ENCODE measurements around a stretch of chr2.

GRCh38 chr2:237899343-237899798 is 39.9 kb downstream of the RAMP1 start:
- RAMPAGE, long total RNA: no peak
- RRBS: no CpG with 5 or more reads among the region's 10 CpGs

DNA sequence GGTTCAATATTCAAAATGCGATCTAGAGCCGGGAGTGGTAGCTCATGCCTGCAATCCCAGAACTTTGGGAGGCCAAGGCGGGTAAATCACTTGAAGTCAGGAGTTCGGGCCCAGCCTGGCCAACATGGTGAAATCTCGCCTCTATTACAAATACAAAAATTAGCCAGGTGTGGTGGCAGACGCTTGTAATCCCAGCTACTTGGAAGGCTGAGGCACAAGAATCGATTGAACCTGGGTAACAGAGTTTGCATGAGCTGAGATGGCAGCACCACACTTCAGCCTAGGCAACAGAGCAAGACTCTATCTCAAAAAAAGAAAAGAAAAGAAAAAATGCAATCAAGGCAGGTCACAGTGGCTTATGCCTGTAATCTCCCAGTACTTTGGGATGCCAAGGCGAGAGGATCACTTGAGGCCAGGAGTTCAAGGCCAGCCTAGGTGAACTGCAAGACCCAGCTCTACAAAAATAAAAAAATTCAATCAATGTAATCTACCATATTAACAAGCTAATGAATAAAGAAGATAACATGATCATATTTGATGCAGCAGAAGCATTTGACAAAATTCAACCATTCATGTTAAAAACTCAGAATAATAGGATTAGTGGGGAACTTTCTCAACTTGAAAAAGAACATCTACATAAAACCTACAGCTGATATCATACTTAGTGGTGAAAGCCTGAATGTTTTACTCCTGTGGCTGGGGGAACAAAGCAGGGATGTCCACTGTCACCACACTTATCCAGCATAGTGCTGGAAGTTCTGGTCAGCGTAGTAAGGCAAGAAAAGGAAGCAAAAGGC is 11.8 kb upstream of the ESPNL start:
- RAMPAGE, long total RNA: no peak
- RRBS: no CpG with 5 or more reads among the region's 9 CpGs

DNA sequence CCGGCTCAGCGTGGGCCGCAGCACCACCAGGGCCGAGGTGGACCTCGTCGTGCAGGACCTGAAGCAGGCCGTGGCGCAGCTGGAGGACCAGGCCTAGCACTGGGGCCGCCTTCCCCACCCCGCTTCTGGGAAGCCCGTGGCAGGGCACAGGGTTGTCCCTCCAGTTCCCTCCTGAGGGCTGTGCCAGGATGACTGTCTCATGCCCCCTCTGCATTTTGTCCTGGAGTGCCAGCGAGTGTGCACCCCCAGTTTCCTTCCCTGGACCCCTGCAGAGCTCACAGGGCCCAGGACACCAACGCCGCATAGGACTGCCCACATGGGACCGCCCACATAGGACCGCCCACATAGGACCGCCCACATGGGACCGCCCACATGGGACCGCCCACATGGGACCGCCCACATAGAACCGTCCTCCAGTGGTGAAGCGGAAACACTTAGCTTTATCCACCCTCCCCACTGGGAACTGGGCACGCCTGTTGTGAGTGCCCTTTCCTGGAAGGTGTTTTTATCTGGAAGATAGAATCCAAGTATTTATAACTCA is 1.8 kb upstream of the ESPNL start:
- RAMPAGE, long total RNA: no peak
- RRBS: no CpG with 5 or more reads among the region's 23 CpGs

- RAMPAGE, long total RNA: no peak
- RRBS: 9% methylated on average over 3 of the region's 8 CpGs
Measured at GRCh38 chr2:238141861-238142306, 3.4 kb downstream of the KLHL30 start.

DNA sequence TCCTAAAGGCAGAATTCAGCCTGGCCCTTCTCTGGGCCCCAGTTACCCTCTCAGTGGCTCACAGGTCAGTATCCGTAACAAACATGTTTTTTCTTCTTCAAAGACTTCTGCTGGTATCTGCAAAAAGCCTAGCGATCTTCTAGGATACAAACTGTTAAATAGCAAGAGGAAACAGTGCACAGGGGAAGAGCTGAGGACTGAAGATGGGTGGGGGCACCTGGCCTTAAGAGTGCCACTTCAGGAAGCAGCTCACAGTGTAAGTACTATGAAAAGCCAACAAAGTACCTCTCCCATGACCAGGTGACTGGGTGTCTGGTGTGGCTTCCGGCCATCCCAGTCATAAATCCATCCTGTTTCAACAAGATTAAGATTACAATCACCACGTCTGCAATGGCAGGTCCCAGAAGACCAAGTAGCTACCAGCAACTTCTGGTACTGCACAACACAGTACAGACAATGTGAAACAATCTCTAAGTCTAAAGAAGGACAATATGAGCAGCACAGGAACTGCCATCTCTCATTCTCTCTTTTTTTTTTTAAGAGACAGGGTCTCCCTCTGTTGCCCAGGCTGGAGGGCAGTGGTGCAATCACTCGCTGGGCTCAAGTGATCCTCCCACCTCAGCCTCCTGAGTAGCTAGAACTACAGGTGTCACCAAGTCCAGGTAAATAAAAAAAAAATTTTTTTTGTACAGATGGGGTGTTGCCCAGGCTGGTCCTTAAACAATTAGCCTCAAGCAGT is 16.0 kb downstream of the ERFE start:
- RAMPAGE, long total RNA: no peak
- RRBS: no CpG with 5 or more reads among the region's 5 CpGs

GRCh38 chr2:238187886-238188730 is 15.4 kb downstream of the ILKAP start:
- RAMPAGE, long total RNA: no peak
- RRBS: no CpG with 5 or more reads among the region's 11 CpGs

DNA sequence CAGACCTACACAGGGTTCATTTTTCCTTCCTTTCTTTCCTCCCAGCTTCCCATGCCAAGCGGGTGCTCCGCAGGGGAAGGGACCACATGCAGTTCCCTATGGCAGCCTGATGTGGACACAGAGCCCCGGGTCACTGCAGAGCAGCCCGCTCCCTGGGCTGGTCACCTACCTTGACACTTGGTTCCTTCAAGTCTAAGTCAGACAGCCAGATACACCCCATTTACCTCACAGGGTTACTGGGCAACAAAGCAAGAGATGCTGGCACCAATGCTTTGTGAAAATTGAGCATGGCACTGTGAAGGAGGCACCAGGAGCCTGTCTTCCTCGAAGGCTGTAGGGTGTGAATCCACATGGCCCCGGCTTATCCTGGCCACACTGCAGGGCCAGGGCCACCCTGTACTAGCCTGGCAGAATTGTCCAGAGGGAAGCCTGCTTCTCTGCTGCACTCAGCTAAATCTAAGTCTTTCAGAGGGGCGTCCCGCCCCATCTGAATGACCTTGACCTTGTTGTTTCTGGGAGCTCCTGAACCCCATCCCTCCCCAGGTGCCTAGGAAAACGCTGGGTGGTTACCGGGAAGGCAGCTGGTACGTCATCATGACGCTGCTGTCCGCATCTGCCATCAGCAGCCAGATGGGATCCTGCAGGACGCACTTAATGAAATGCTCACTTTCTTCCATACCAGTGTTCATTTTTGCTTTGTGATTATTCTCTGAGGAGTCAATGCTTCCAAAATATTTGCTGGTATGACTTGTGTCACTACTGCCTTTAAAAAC is 10.3 kb upstream of the HES6 start:
- RAMPAGE, long total RNA: no peak
- RRBS: no CpG with 5 or more reads among the region's 14 CpGs

DNA sequence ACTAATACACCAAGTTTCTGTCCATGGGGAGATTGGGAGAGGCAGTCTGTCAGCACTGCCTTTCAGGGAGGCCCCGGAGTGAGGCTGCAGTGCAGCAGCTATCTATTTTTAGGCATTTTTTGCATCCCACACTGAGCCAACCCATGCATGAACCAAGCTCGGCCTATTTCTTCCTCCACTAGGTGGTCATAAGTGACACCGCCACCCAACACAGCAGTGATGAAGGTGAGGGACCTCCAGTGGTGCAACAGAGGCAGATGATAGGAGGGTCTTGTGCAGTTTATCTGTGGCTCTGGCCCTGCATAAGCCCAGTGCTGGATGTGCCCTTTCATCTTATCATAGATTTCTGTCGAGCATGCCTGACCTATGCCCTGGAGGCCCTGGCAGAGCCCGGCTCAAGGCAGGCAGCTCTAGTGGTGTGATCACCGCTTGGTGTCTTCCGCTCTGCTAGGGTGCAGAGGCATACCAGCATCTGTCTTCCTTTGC is 13.9 kb upstream of the TRAF3IP1 start:
- RAMPAGE, long total RNA: no peak
- RRBS: no CpG with 5 or more reads among the region's 7 CpGs

DNA sequence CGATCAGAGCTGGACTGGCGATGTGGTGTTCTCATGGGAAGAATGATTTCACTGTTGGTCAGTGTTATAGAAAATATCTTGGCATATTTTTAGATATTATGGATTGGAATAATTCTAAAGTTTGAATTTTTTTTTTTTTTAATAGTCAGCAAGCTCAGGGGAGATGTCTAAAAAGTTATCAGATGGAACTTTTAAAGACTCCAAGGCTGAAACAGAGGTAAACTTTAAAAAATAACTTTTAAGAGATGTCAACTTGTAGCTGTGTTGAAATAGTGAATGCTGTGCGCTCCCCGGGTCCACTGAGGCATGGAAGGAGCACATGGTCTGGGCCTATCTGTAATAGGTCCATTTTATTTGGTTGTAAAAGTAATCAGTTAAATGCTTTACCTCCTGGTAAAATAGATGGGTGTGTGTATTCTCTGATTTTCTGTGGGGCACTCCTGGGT is 12.4 kb downstream of the TRAF3IP1 start:
- RAMPAGE, long total RNA: no peak
- RRBS: no CpG with 5 or more reads among the region's 4 CpGs

- RAMPAGE, long total RNA: no peak
- RRBS: 87% methylated on average over 2 of the region's 13 CpGs
Measured at GRCh38 chr2:238558465-238558875, 131.7 kb downstream of the ASB1 start.

DNA sequence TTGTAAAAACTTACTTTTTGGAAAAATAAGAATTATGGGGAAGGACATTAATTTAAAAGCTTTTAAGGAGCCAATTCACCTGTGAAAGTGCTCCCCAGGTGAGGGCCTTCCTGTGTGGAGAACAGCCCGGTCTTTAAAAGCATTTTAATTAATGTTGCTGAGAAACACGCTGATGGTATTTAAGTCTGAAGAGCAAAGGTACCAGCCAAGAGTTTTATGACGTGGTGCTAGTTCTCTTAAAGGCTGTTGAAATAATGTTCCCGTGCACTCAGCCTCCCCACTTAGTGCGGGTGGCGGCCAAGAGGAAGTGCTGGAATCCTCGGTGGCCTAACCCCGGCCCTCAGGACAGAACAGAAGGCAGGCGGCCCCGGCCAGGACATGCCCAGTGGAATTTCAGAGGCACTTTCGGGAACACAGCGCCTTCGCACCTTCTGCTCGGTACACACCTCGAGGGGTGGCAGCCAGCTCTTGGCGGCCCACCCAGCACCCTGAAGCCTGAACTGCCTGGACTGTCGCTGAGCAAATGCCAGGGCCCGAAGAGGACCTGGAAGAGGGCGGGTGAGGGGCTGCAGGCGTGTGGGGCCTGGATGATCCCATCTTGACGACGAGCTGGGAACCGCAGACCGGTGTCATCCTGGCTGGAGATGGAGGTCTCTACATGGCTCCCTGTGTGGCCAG is 142.8 kb downstream of the ASB1 start:
- RAMPAGE, long total RNA: no peak
- RRBS: no CpG with 5 or more reads among the region's 24 CpGs

GRCh38 chr2:238851170-238851727 is 3.4 kb downstream of the TWIST2 start:
- RAMPAGE, long total RNA: no peak
- RRBS: no CpG with 5 or more reads among the region's 5 CpGs

DNA sequence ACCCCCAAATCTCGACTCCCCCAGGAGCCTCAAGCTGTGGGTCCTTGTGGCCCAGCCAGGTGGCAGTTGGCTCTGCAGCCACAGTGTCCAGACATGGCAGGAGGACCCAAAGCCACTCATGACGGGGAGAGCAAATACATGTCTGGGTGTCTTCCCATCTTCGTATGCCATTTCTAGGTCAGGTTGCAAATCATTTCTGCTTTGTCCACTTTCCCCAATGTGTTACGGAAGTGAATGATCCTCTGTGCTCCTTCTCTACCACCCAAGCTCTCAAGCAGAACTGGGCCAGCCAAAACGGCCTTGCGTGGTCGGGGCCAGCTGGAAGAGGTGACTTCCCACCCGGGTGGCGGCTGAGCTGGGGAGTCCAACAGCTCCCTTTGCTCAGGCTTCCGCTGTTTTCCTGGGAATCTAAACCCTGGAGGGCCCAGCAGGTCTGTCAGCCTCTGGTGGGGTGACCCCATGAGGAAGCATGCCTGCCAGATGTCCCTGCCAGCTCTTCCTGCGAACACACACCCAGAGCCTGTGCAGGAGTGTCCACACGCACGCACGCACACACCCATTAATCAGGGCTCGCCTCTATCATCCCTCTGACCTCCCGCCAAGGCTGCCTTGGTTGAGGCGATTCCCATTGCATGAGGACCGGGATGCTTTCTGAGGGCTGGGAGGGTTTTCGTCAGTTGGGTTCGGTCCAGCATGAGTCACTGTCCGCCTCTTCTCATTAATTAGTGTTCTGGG is 90.5 kb downstream of the TWIST2 start:
- RAMPAGE, long total RNA: no peak
- RRBS: no CpG with 5 or more reads among the region's 21 CpGs

GRCh38 chr2:239006912-239007495 is 159.1 kb downstream of the TWIST2 start:
- RAMPAGE, long total RNA: no peak
- RRBS: no CpG with 5 or more reads among the region's 8 CpGs

- RAMPAGE, long total RNA: no peak
- RRBS: 89% methylated on average over 10 of the region's 26 CpGs
Measured at GRCh38 chr2:239114679-239115276, 266.9 kb downstream of the TWIST2 start.

GRCh38 chr2:239116317-239116969 is 268.6 kb downstream of the TWIST2 start:
- RAMPAGE, long total RNA: no peak
- RRBS: no CpG with 5 or more reads among the region's 20 CpGs

DNA sequence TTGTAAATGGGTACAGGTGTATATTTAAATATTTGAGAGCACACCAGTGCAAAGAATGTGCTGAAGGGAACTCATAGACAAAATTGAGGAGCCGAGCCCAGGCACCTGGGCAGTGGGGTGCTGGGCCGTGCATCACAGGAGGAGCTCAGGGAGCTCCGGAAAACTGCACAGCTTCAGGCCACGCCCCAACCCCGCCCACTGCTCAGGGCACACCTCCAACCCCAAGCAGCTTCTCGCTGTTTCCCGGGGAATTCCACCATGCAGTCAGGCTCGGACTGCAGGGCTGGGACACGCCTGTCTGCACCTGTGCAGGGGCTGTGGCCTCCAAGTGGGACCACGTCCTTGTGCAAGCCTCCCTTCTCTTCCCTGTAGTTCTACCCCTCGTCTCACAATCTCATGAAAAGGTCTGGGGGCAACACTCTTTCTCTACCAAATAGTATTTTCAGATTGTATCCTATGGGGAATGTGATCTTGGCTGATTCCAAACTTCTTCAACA is 243.0 kb downstream of the HDAC4 start:
- RAMPAGE, long total RNA: no peak
- RRBS: 7% methylated on average over 4 of the region's 11 CpGs

- RAMPAGE, long total RNA: no peak
- RRBS: no CpG with 5 or more reads among the region's 26 CpGs
Measured at GRCh38 chr2:239246762-239247406, 153.9 kb downstream of the HDAC4 start.

DNA sequence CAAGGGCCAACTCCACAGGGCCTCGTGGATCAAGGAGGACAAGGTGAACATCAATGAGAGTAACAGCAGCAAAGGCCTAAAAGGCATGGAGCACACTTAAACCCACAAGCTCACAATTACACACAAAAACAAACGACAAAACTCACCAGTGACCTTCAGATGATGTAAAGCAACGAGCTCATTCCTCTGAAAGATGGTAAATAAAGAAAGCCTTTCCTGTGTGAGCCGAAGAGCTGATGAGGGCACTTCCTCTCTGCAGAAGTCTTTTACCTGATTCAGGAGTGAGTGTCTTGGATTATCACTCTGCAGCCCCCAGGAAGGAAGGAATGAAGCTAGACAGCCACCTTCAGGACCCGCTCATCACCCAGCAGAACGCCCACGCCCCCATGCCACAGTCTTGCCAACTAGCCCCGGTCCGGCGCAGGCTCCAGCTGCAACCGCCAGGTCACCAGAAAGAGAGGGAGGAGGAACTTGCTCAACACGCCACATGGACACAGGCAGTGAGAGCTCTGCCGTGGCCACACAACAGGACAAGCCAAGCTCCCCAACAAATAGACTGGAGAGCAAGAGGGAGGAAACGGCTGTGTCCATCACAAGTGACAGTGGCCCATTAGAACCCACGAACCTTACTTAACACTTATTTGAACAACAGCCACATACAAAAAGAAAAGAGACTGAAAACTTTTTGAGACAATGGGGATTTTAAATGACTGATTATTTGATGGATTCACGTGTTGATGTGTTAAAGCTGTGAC is 127.4 kb downstream of the HDAC4 start:
- RAMPAGE, long total RNA: no peak
- RRBS: no CpG with 5 or more reads among the region's 16 CpGs

DNA sequence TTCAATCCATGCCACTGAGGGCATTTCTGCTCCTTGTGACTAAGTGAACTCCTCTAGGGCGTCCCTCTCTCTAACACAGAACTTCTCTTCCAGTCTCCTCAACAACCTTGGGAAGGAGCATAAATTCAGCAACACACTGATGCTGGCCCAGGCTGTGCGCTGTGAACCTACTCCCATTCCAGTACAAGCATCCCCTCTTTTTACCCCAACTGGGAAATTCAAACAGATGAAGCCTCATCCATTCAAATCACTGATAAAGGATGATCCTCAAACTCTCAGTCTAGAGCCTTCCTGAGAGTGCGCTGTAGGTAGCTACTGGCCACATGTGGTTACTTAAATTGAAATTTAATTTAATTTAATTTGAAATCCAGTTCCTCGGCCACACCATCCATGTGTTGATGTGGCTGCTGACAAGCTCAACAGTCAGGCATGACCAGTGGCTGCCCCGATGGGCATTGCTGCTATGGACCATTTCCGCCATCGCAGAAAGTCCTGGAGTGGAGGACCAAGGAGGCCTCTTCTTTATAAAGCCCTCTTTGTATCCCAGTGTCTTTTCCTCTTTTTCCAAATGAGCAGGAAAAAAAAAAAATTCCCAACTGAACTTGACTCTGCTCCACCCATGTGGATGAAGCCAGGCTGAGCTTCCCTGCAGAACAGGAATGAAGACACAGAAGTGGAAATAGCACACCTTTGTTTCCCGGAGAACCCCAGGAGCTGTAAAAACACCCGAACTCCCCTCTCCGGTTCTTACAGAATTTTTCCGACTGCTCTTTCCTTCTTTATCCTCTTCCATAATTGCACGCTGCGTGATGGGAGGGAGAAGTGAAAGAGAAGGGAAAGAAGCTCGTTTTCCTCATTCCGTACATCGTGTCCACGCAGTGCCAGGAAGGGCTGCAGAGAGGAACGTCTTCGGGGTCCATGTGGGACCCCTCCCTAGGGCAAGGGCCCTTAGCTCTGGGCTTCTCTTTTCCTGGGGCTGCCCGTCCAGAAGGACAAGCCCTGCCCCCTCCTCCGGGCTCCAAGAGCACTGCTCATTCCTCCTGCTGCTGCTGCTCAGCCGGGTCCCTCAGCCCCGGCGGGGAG is 100.5 kb downstream of the HDAC4 start:
- RAMPAGE, long total RNA: no peak
- RRBS: 58% methylated on average over 3 of the region's 24 CpGs

Measured in kidney epithelial cell (primary cell).